Thoracic aorta endothelial cell (primary cell): ENCODE measurements around a stretch of chr1.

DNA sequence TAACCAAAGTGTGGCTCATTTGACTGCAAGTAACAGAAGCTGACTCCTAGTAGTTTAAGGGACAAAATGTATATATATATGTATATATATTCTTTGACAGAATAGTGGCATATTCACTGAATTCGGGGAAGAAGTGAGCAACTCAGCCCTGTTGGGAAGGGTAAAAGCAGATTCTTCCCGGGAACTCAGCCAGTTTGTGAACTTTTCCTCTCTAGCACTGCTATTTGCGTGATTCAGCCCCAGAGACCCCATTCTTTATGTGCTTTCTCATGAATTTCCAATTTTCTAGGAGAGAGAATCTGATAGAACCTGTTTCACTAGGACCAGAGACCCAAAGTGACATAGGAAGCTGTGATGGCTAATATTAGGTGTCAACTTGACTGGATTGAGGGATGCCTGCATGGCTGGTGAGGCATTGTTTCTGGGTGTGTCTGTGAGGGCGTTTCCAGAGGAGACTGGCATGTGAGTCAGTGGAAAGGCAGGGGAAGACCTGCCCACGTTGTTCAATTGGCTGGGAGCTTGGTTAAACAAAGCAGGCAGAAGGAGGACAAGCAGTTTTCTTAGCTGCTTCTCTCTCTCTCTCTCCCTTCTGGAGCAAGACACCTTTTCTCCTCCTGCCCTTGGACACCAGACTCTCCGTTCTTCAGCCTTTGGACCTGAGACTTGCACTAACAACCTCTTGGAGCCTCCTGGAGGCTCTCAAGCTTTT lies 93.5 kb upstream of the KCNK1 start:
- CAGE, long polyA plus RNA: no peak

DNA sequence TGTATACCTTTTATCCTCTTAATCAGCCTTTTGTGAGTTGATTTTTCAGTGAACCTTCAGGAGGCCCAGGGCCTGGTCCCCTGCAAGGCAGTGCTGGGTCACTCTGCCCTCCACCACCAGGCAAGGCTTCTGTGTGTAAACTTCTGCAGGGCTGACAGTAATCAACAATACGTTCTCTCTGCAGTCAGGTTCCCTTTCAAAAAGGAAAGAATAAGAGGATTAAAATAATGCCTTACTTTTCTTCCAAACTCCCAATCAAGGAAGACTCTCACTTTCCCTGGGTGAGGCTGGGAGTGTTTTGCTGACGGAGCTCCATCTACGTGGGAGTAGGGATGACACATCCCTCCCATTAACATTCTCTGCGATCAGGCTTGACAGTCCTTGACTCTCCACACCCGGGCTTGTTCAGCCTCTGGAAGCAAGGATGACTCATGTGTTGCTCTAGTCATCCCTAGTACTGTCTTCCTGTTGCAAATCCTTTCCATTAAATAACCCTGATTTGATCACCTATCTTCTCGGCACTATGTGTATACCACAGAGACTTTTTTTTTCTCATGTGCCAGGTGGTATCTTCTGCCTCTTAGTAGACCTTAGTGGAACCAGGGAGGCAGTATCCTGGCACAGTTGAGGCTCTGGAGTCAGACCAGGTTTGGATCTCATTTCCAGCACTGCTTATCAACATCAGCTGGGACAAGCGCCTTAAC lies 70.3 kb upstream of the KCNK1 start:
- CAGE, long polyA plus RNA: no peak

GRCh38 chr1:233613116-233614033 lies 531 bp upstream of the KCNK1 start:
- CAGE, long polyA plus RNA: no peak

- CAGE, long polyA plus RNA: no peak
These were observed 52.5 kb downstream of the KCNK1 start for GRCh38 chr1:233666231-233667030.

- CAGE, long polyA plus RNA: no peak
These were observed 100.5 kb upstream of the COA6 start for GRCh38 chr1:234272810-234273198.

GRCh38 chr1:234400729-234400998 lies 27.4 kb downstream of the COA6 start:
- CAGE, long polyA plus RNA: no peak

DNA sequence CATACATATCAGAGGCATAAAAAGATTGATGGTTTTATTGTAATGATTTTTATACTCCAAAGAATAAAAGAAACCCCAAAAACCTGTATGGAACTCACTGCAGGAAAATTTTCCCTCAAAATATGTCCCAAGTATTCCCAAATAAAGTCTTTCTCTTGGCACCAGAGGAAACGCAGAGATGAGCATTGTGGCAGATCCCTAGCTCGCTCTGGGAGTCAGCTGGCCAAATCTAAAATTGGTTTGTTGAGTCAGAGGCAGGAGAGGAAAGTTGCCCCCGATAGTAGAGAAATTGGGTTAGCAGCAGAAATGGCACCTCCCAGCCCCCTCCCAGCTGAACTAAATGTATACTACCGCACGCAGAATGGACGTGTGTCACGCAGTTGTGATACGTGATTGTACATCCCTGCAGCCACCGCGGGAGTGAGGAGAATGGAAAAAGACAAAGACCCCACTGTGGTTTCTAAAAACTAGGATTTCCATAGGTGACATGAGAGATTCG lies 39.9 kb upstream of the TARBP1 start:
- CAGE, long polyA plus RNA: no peak

DNA sequence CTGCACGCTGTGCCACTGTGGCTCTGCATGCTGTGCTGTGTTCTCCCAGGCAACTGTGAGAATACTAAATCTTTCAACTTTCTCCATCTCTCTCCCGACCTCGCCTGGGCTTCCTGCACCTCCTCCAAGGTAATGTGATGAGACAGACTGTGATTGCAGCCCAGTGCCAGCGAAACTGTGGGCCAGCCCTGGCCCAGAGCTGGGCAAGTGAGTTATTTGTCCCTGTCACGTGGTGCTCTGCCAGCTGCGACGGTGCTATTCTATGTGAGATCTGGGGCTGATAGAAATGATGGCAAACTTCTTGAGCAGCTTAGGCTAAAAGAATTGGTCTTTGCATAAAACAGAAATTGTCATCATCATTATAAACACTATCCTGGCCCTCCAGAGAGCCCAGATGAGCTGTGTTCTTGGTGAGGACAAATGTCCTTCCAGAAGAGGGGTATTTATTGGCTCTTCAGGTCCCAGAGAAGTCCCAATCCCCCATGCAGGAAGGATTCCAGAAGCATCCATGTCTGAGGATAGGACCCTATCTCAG lies 63.5 kb upstream of the TARBP1 start:
- CAGE, long polyA plus RNA: no peak

- CAGE, long polyA plus RNA: no peak
These were observed 27.4 kb downstream of the IRF2BP2 start for GRCh38 chr1:234582643-234583001.

- CAGE, long polyA plus RNA: no peak
These were observed 11.3 kb downstream of the IRF2BP2 start for GRCh38 chr1:234598660-234599026.

DNA sequence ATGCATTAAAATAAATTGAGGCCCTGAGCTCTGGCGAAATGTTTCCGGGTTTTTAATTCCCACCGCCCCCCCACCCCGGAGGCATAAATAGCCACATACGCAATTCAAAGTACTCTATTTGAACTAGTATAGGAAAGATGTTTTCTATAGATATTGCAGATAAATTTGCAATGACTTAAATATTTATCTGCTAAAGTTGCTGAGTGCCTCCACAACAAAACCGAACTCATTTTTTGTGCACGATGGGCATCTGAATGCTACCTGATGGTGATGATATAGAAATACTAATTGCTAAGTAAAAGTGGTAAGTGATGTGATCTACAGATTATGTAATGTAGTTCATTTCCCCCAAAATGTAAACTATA lies 8.6 kb downstream of the IRF2BP2 start:
- CAGE, long polyA plus RNA: no peak

DNA sequence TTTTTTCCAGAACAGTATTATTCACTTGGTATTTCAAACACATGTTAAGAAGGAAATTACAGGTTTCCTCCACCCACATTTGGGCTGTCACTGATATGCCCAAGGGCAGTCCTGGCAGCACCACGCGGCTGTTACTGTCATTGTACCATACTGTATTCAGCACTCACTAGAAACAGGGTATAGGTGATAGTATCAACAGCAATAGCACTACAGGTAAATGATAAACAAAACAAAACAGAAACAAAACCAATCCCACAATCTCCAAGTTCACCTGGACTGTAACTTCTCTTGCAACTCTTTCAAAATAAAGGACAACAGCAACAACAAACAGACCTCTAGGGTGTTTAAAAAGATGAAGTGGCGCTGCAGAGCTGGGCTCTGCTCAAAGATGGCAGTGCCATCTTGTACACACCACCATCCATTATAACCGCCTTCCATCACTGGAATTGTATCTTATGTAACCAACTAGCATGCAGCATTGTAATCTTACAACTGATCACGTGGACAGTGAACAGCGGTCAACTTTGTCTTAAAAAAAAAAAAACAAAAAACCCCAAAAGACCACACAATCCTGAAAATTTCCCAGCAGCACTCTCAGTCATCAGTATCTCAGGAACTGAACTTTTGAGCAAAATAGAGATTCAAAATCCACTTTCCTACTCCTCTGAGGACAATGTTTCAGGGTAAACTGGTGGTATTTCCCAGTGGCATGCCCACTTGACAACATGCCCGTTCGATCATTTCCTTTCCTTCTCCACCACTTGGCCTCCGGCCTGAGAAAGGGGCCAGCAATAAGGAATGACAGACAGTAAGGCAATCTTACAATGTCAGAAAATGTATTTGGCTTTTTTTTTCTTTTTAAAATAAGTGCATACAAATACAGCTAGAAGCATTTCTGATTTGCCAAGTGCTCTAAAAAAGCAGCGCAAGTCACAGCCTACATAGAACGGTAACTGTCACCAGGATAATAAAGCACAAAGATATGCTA lies 3.8 kb downstream of the IRF2BP2 start:
- CAGE, long polyA plus RNA: no peak

DNA sequence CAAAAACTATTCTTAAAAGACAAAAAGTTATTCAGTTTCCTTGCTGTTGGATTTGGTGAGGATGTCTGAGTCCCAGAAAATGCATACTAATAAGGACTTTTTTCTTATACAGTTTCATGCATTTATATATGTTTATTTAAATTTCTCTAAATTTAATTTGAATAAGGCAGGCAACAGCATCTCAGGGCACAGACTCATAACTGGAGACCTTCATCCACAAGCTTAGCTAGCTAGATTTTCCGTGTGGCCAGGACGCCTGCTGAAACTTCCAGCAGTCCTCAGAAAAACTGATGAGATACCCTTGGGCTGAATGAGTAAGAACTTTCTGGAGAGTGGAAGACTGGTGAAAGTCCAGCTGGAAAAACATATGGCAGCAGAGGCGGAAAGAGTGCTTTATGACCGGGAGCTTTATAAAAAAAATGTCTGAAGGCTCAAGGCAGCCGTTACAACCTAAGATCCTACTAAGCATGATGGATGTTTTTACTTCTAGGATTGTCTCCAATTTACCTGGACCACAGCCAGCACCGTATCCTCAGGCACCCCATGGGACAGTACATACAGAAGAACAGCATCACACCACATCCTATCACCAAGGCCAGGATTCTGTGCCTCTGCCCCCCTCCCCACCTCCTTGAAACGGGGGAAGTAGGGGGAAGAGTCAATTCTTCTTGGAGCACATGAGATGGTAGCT lies 11.6 kb upstream of the IRF2BP2 start:
- CAGE, long polyA plus RNA: no peak

GRCh38 chr1:234658112-234658700 lies 48.2 kb upstream of the IRF2BP2 start:
- CAGE, long polyA plus RNA: no peak

- CAGE, long polyA plus RNA: no peak
These were observed 49.4 kb upstream of the IRF2BP2 start for GRCh38 chr1:234659288-234659908.

DNA sequence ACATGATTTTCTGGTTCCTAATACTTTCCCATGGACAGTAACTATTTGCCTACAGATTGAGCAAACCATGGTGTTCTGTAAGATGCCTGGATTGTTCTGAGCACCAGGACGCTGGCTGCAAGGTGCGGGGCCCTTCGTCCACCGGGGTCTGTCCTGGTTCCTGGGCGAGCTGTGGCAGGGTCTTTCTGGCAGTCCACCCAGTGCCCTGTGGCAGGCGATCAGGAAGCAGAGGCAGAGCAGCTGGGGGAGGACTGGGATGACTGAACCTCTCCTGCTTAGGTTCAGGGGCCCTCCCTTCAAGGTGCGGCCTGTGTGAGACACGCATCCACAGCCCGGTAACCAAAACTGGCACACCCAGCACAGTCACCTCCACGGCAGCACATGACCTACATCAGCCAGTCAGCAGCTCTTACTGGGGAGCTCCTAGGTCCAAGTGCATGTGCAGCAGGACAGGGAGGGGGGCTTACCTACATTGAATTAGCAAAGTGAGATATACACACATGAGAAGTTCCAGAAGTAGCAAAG lies 51.2 kb upstream of the IRF2BP2 start:
- CAGE, long polyA plus RNA: no peak

- CAGE, long polyA plus RNA: no peak
These were observed 60.9 kb upstream of the IRF2BP2 start for GRCh38 chr1:234670936-234671284.

DNA sequence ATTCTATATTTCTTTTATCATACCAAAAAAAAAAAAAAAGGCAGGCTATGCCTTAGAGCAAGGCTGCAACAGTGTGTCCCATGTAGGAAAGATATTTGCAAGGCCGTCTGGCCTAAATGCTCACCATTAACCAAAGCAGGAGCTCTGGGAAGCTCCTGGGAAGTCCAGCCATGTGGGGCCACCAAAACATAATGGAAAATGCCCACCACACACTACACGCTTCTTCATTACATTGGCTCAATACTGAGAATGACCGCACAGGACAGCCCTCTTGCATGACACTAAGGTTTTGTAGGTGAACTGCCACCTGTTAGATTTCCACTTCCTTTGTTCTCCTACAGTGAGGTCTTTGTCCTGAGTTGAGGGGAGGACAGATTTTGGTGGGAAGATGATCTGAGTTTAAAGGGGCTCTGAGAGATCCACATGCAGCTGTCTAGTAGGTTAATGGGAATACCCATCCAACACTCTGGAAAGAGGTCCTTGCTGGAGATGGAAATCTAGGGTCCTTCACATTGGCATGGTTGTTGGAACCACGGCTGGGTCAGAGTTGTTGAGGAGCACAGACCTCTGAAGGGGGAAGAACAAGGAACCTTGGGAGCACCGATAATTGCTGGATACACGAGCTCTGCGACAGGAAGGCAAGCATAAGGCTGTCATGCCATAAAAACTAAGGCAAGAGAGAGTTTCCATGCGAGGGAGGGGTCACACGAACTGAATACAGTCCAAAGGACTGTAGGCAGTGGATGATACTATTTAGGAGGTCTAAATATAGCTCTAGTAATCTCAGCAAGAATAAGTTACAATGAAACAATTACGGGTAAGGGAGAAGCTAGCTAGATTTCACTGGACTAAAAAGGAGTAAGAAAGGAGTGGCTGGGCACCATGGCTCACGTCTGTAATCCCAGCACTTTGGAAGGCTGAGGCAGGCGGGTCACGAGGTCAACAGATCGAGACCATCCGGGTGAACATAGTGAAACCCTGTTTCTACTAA lies 105.5 kb upstream of the IRF2BP2 start:
- CAGE, long polyA plus RNA: no peak

GRCh38 chr1:234720767-234721395 lies 110.9 kb upstream of the IRF2BP2 start:
- CAGE, long polyA plus RNA: no peak

GRCh38 chr1:234816881-234818016 lies 207.3 kb upstream of the IRF2BP2 start:
- CAGE, long polyA plus RNA: no peak